Mammary epithelial cell (primary cell): ENCODE results near the genes TAS2R20, TAS2R19 and TAS2R30.

GRCh38 chr12:10553921-10554582 lies 48.4 kb downstream of the EIF2S3B start:
- CAGE, long polyA plus RNA, result no peak
- RRBS, result no CpG with 5 or more reads among the region's 8 CpGs

- CAGE, long polyA plus RNA, result no peak
- RRBS, result no CpG with 5 or more reads among the region's 3 CpGs
These were observed 53.5 kb downstream of the EIF2S3B start for GRCh38 chr12:10559044-10559665.

DNA sequence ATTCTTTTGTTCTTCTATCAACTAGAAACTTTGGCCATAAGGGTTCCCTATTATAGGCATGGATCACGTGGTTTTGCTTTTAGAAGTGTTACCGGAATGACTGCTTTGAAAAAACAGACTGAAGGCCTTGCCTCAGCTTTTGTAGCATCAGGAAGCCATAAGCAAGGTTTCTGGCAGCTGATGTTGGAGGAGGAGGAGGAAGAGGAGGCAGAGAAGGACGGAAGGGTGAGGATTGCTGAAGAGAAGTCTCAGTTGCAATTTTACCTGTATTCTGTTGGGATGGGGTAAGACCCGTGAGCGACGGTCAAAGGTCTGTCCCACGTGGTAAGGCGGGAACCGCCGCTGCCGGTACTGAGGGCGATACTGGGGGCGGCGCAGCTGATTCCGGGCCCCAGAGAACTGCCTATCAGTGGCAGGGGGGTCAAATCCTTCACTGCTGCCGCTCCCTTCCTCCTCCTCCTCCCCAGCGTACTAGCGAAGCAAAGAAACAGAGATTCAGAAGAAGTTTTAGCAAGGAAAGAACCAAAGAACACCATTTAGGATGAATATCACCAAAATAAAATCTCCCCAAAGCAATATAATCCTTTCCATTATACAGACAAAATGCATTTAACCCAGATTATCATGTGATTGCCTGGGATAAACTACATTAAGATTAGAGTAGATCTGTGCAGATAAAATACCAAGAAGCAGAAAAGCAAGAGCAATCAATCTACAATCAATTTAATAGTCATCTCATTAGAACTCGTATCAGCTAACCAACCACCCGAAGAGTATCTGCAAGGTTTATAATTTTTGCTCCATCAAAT lies 13.3 kb downstream of the YBX3 start:
- CAGE, long polyA plus RNA, result no peak
- RRBS, result no CpG with 5 or more reads among the region's 20 CpGs

DNA sequence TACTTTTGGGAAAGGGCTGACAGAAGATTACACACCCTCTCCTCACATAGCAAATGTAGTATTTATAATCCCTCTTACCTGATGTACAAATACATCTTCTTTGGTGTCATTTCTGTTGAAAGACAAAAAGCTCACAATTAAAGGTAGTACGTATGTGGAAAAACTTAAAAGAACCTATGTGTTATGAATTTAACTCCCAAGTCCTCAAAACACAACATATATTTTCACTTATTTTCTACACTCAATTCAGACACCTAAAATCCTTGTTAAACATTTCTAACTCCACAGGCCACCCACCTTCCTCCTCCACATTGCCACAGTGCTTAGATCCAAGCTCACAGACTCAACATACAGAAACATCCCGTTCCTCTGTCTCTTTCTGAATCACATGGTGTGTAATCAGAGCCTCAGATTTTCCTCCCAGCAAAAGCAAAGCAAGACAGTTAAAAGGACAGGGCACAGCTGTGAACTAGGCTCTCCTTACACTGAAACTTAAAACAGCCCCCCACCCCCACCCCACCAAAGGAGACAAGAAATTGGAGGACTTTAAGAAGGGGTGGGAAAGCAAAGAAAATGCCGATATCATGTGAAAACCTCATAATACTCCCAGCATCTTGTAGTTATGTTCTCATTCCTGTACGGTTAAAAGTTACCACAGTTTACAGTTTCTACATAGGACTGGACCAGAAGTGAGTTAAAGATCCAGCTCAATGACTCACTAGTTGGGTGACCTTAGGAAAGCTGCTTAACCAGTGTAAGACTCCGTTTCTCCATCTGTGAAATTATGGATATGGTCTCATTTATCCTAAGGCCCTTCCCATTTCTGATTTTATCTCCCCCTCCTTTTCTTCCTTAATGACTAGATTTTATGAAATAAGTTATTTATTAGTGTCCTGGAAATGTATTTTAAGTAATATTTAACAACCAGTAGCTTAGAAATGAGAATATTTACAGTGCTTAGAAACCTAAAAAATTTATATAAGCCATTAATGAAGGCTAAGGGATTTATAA lies 4.8 kb downstream of the YBX3 start:
- CAGE, long polyA plus RNA, result no peak
- RRBS, result no CpG with 5 or more reads among the region's 5 CpGs

GRCh38 chr12:10998068-10998709 lies at the start of gene TAS2R20:
TSS of gene TAS2R20 (minus strand) at chr12:10998304.
- CAGE, long polyA plus RNA, result no peak
- RRBS, result no CpG with 5 or more reads among the region's 1 CpG

GRCh38 chr12:11022438-11022941 lies at the start of gene TAS2R19:
TSS of gene TAS2R19 (minus strand) at chr12:11022620.
- CAGE, long polyA plus RNA, result no peak
- RRBS, result no CpG with 5 or more reads among the region's 2 CpGs

DNA sequence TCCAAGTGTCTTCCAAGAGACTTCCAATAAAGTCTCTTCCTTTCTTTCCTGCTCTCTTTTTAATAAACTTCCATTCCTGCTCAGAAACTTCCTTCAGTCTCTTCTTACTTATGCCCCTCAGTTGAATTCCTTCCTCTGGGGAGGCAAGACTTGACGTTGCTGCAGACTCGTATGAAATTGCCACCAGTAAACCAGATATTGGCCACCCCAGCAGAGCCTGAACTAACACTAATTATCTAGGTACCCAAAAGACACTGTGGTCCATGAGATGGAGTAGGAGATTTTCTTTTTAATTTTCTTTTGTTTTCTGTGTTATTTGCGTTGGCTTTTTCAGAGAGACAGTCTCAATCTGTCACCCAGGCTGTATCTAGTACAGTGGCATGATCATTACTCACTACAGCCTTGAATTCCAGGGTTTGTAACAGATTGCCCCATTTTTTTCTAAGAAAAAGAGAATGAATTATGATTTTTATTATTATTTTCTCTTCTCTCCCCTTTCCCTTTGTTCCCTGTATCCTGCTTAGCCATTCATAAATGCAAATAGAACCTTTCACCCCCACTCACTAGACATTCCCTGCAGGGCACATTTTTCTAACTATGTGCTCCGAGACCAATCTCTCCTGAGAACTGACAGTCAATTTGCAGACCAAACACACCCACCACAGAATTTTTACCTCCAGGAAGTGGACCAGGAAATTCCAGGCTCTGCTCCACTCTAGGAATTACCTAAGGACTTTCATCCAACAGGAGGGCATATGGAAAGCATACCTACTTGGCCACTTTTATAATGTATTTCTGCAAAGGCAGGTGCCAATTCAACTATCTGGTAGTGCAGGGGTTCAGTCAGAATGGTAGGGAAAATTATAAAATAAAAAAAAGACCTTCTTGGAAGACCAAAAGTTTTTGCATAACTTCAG lies 8.7 kb upstream of the TAS2R46 start:
- CAGE, long polyA plus RNA, result no peak
- RRBS, result no CpG with 5 or more reads among the region's 4 CpGs

GRCh38 chr12:11134359-11135066 lies at the start of gene TAS2R30:
TSS of gene TAS2R30 (minus strand) at chr12:11134644.
- CAGE, long polyA plus RNA, result no peak
- RRBS, result no CpG with 5 or more reads among the region's 6 CpGs

DNA sequence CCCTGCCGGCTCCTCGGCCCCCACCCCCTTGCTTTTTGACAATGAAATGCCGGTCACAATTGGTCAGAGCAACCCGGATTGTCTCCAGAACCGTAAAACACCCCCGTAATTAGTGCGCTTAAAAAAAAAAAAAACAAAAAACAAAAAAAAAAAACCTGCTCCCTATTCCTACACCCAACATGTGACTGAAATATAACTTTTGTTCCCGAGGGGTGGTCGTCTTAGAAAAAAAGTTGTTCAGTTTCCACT lies 812 bp downstream of the ETV6 start:
- CAGE, long polyA plus RNA, result no peak
- RRBS, result no CpG with 5 or more reads among the region's 9 CpGs

GRCh38 chr12:11659243-11660107 lies 10.0 kb downstream of the ETV6 start:
- CAGE, long polyA plus RNA, result no peak
- RRBS, result no CpG with 5 or more reads among the region's 8 CpGs

DNA sequence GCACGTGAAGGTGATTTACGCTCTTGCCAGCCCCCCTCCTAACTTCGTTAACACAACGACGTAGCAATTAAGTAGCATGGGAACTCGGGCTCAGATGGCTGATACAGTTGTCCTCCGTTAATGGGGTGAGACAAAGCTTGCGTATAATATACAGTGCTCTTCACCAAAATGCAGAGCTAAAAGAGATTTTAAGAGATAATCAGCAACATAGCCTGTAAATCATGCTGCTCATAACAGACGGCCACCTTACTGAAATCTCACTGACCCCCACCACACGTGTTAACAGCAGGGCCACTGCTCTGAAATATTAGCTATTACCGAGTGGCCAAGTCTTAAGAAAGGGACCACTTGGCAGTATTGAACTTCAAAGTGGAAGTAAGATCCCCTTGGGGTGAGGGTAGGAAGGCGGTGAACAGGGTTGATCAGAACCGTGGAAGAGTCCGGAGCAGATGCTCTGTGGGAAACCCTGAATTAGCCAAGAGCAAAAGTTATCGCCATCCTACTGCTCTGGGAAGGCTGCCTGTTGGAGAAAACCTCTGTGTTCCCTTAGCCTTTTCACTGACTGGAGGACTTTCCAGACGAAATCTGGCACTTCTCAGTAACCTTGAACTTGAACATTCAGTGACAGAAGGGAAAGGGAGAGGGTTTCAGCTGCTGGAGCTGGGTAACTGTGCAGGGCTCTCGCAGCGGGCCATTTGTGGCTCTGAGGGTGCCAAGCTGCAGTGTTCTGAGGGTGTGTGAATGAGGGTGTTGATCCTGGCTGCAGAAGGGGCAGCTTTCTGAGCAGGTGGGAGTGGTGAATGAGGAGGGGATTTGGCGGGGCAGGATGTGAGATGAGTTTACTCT lies 23.2 kb downstream of the ETV6 start:
- CAGE, long polyA plus RNA, result no peak
- RRBS, result no CpG with 5 or more reads among the region's 19 CpGs

GRCh38 chr12:11765674-11766270 lies 116.3 kb downstream of the ETV6 start:
- CAGE, long polyA plus RNA, result no peak
- RRBS, result no CpG with 5 or more reads among the region's 11 CpGs

GRCh38 chr12:11782712-11783792 lies 133.6 kb downstream of the ETV6 start:
- CAGE, long polyA plus RNA, result no peak
- RRBS, result no CpG with 5 or more reads among the region's 6 CpGs

- CAGE, long polyA plus RNA, result no peak
- RRBS, result no CpG with 5 or more reads among the region's 4 CpGs
These were observed 207.4 kb downstream of the ETV6 start for GRCh38 chr12:11856975-11857251.

DNA sequence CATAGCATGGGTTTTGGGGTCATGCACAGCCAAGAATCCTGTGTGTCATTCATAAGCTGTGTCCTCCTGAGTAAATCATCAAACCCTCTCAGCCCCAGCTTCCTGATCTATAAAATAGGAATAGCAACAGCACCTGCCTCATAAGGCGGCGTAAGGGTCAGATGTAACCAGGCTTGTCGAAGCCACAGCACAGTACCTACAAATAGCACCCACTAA lies 188.4 kb upstream of the BCL2L14 start:
- CAGE, long polyA plus RNA, result no peak
- RRBS, result no CpG with 5 or more reads among the region's 3 CpGs

DNA sequence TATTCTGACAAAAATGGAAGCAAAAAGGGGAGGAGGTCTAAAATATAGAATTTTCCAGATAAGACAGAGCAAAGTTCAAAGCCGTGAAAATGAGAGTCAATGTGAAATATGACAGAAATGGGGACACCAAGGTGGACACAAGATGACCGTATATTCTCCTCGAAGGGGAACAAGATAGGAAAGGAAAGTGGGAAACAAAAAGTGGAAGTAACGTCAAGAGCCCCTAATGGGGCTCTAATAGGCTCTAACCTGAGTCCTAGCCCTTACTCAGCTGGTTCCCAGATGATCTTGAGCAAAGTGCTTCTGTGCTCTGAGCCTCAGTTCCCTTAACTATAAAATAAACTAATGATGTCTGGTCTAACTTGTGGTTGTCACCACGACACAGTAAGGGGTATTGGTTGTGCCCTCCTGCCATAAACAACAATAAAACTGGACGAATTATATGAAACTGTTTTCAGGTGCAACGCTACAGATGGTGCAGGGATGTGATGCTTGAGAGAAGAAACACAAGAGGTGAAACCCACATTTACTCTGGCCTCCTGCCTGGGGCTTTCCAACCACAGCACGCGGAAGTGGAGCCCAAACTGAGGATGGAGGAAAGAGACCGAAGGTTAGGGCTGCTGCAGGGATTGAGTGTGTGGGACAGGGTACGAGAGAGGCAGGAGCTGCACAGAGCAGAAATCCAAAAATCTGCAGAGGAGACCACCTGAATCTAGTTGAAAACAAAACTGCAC lies 45.8 kb upstream of the BCL2L14 start:
- CAGE, long polyA plus RNA, result no peak
- RRBS, result no CpG with 5 or more reads among the region's 11 CpGs

DNA sequence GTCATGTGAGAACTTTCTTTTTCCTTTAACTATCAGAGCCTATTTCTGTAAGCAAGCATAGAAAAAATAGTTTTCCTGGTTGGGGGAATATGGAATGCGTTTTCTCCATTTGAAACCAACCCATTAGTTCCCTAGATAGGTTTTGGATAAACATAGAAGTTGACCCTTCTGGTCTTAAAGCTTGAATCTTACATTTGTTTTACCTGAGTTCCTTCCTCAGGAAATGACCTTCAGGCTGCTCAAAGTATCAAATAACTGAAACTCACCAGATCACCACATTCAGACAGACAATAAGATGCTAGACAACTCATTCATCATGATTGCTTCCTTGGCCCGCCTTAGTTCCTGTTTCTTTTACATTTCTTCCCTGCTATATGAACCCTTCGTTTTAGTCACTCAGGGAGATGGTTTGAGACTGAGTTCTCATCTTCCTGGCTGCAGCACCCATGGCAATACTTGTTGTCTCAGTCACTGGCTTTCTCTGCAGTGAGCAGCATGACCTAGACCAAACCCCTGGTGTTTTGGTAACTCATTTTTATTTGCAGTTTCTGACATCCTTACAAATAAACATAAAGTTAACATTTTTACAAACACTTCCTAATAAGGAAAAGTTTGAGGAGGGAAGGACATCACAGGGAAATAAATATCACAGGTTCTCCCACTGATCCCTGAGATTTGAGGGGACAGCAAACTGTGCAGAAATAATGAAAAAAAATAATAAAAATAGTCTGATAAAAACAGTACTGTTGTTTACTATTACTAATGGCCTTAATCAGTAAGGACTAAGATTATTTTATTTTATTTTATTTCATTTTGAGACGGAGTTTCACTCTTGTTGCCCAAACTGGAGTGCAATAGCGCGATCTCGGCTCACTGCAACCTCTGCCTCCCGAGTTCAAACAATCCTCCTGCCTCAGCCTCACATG lies 52.0 kb downstream of the LRP6 start:
- CAGE, long polyA plus RNA, result no peak
- RRBS, result no CpG with 5 or more reads among the region's 8 CpGs

GRCh38 chr12:12358836-12359090 lies 1.9 kb downstream of the BORCS5 start:
- CAGE, long polyA plus RNA, result no peak
- RRBS, result no CpG with 5 or more reads among the region's 2 CpGs

DNA sequence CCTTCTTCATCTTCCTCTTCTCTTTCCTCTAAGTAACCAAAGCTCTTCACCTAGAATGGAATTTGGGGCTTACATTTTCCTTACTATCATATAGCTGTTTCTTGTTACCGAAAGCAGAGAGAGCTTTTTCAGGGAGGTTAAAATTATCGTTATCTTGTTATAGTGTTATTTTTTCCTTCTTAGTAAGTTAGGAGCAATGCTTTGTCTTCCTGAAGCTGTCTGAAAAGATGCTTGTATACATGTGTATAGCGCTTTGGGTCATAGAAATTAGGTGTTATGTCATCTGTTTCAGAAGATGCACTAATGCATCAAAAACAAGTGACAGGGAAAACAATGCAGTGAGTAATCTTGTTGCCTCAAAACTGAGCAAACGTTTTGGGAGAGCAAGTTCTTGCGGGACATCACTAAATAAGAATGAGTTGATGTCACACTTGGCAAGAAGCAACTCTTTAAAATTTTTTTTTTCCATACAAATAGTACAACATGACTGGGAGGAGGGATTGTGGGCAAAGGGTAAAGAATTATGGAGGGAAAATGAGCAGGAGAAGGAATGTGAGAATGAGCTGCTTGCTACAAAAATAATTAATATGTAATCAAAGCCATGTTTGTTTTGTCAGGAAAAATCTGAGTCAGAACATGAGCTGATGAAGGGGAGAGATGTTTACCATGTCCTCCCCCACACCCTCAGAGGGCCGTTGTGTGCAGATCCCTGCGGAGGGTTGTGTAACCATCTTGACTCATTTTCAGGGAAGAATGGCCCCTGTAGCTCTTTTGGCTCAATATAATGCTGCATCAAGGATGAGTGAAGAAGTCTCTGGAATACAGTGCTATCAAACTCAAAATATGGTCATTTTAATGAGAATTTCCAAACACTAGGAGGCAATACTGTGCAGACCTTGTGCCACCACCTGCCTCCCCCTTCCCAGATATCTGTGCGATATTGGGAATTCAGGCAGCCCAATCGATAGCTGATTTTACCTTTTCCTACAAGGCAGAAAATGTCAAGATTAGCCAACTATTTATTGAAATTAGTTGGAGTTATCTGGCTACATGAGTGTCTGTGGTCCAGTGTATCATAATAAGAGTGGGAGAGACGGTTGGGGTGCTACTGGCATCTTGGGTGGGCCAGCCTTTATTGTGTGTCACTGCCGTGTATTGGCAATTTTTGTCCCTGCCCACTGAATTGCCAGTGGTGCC lies 41.4 kb downstream of the BORCS5 start:
- CAGE, long polyA plus RNA, result no peak
- RRBS, result no CpG with 5 or more reads among the region's 11 CpGs

GRCh38 chr12:12487755-12488031 lies 75.0 kb downstream of the DUSP16 start:
- CAGE, long polyA plus RNA, result no peak
- RRBS, result no CpG with 5 or more reads among the region's 2 CpGs